ENCODE measurements around a stretch of chr12.

DNA sequence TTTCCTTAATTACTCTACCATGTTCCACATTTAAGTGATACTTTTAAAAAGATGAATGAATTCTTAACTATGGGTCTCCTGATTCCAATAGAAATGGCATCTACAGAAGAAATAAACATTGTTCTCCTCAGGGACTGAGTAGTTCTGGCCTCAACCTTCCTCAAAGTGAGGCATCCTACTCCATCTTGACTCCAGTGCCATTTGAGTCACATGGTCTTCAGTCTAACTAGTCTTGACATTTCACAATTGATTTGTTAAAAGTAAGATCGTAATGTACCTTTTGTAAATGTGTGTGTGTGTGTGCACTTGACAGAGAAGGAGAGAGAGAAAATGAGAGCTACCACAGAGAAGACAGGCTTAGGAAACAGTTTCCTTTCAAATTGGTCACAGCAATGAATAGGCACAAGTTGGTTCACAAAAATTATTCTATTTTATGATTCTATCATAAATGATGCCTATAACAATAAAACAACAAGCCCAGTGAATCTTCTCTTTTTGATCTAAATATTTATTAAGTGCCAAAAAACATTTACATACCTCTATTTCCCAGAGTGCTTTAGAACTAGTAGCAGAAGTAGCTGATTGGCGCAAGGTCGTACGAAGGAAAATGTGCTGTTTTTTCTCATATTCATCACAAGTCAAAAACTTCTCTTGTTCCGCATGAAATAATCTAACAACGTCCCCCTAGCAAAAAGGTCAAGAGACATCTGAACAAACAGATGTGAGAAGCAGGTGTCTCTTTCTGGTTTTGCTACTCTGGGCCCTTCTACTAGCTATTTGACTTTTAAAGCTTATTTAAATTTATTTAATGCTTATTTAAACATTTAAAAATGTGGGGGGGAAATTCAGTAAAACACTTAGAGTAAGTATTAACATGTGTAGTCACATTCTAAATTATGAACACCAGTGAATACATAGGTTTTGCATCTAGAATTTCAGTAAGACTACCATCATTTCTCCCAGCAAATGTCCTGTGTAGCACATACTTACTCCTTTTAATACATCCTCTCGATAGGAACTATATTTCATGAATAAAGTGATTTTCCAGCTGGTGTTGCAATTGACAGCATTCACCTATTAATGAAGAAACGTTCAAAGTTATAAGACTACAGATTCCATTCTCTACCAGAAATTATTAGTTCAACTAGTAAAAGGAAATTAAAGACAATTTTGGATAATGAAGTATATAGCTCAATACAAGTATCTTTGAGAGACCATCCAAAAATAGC, 117.8 kb downstream of the ITPR2 start:
- PRO-cap, 4 experiments, result peak in 2 of 4 experiments; most common minus-strand start position 193 of the sequence (in 2)
- RAMPAGE, long total RNA, 2 experiments, result start-site peak on the minus strand in 1 of 2 experiments, centred at position 1,031 of the sequence, 41 reads per replicate

- PRO-cap, 4 experiments, result no peak in any of the 4 experiments
- RAMPAGE, long total RNA, 2 experiments, result no peak in any of the 2 experiments
Observed at GRCh38 chr12:26834172-26834443, 1.1 kb upstream of the ITPR2 start.

DNA sequence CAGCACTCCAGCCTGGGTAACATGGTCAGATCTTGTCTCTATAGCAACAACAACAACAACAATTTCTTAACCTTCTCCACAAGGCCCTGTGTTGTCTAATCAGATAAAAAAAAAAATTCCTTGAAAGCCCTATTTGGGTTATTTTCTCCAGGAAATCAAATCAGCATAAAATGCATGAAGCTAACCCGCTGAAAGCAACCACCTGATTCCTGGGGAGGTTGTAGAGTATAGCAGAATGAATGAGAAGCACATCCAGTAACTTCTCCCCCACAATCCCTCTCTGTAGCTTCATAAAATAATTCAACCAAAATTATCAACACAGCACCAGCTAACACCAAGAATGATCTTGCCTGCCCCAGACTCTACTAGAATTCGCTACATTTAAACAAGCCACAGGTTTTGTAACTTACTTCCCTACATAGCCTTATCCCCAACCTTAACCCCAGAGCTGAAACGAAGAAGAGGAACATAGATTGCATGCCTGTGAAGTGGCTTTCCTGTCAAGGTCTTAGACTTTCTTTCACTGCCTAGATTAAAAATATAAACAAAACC, 6.1 kb upstream of the STK38L start:
- PRO-cap, 4 experiments, result no peak in any of the 4 experiments
- RAMPAGE, long total RNA, 2 experiments, result no peak in any of the 2 experiments

DNA sequence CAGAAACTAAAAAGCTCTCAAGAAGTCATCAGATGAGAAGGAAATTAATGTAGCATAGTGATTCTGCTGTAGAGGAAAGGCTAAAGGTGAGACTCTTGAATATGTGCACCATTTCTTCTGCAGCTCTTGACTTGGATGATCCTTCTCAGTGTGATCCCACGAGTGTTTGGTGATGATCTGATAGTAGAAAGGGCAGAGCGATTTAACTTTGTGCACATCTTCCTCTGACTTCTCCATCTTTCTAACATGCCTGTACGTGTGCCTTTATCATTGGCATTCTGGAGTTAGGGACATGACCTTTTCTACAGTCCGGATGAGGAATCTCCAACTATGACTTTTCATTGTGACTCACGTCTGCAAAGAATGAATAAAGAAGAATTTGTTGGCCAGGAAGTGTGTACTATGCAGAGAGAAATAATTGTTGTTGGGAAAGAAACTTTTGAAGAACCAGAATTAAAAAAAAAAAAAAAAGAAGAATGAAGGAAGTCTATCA, 25.1 kb downstream of the PPFIBP1 start:
- PRO-cap, 4 experiments, result no peak in any of the 4 experiments
- RAMPAGE, long total RNA, 2 experiments, result no peak in any of the 2 experiments

DNA sequence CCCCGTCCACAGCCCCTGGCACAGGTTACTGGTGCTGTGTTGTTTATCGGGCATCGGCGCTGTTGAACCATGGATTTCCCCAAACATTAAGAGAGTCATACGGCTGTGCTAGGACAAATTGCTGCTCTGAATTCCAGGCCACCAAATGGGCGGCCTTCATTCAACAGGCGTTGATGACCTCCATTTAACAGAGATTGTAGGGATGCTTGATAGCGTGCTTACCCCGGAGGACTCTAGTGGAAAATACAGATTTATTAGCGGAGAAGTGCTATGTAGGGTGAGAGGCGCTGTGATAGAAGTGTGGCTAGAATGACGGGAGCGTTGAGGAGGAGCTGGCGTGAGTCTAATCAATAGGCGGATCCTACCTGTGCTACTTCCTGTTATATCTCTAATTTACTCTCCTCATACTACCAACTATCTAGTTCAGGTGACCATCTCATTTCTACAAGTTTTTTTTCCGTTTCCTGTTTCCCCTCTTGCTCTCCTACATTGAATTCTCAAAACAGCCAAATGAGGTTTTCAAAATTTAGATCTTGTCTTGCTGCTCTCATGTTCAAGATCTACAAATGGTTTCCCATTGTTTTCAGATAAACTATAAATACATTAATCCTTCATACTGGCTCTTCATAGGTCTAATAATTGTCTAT, 719 bp downstream of the MRPS35 start:
- PRO-cap, 4 experiments, result peak in 2 of 4 experiments; most common minus-strand start position 311 of the sequence (in 2)
- RAMPAGE, long total RNA, 2 experiments, result no peak in any of the 2 experiments

DNA sequence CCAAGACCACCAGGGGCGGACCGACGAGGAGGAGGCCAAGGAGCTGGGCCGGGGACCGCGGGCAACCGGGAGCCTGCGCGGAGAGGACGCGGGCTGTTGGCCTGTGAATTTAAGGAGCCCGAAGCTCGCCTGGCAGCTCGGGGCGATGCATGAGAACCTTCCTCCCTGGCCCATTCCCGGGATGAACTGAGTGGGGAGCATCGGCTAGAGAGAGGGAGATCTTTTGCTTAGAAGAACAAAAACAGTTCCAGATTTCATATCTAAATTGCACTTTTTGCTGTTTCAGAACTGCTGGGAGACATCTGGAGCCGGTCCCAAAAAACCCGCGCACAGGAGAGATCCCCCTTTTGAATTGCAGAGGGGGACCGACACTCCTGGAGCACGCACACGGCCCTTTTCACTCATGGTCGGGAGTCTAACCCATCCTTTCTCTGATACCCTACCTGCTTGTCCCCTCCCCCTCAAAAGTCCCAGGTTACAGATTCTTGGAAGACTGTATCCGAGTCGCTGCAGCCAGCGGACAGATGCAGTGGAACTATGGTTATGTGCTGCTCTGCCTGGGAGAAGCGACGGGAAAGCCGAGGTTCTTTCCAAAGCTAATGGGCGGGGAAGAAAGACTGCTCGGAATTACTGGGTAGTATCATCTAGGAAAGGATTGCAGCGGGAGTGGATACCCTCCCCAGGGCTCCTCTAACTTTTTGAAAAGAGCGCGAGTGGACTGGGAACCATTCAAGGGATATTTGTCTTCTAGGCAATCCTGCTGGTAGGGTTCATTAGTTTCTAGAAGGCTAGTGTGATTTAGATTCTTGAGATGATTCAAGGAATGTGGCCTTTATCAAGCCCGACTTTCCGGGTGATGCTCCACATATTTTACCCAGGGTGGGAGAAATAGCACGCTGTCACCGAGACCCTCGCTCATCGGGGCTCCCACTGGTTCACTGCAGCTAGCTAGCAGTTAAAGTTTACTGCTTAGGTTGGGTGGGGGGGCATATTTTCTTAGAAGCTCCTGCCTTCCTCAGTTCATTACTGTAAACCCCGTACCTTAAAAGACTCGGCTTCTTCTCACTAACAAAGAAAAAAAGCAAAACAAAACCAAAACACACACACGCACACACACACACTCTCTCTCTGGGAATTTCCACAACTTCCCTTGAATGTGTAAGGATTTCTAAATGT, 1.4 kb downstream of the PTHLH start:
- PRO-cap, 4 experiments, result no peak in any of the 4 experiments
- RAMPAGE, long total RNA, 2 experiments, result no peak in any of the 2 experiments

- PRO-cap, 4 experiments, result peak in 1 of 4 experiments; most common plus-strand start chr12:27975365 (in 1); most common minus-strand start chr12:27975310 (in 1)
- RAMPAGE, long total RNA, 2 experiments, result no peak in any of the 2 experiments
Observed at GRCh38 chr12:27975165-27976169, 2.9 kb upstream of the PTHLH start.

- PRO-cap, 4 experiments, result no peak in any of the 4 experiments
- RAMPAGE, long total RNA, 2 experiments, result no peak in any of the 2 experiments
Observed at GRCh38 chr12:28248593-28249197, 58.4 kb downstream of the CCDC91 start.

DNA sequence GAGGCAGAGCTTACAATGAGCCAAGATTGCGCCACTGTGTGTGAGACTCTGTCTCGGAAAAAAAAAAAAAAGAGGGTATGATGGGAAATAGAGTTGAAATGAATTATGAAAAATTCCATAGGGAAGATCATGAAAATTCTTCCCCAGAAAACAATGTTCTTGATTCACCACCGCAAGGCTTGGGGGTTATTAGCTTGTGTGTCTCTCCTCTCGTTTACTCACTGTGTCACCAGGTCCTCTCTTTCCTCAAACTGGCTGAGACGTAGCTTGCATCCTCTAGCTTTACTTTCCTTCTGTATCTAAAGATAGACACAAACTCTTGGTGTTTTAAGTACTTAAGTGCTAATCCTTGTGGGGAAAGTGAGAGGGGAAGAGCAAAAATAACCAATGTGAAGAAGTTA, 10.4 kb downstream of the FAR2 start:
- PRO-cap, 4 experiments, result no peak in any of the 4 experiments
- RAMPAGE, long total RNA, 2 experiments, result no peak in any of the 2 experiments

DNA sequence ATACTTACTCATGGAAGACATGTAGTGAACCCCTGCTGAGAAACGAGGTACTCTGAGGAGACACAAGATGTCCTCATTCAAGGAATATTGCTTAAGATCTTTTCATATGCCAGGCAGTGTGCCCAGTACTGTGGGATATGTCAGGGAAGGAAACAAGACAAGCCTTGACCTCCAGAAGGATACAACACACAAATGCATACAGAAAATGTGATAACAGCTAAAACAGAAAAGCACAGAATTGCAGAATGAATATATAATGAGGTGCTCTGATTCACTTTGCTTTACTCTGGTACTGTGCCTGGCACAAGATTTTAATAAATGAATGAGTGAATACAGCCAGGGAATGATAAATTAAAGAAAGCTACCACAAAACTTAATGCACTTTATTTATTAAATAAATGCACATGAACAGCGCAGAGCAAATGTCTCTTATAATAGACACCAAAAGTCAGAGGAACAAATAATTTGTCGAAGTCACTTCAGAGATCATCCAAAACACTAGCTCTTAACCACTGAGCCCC, 75.7 kb downstream of the TMTC1 start:
- PRO-cap, 4 experiments, result no peak in any of the 4 experiments
- RAMPAGE, long total RNA, 2 experiments, result no peak in any of the 2 experiments

- PRO-cap, 4 experiments, result no peak in any of the 4 experiments
- RAMPAGE, long total RNA, 2 experiments, result no peak in any of the 2 experiments
Observed at GRCh38 chr12:30694447-30694861, 1.2 kb downstream of the IPO8 start.

GRCh38 chr12:31280052-31280399, 45.9 kb downstream of the SINHCAF start:
- PRO-cap, 4 experiments, result no peak in any of the 4 experiments
- RAMPAGE, long total RNA, 2 experiments, result no peak in any of the 2 experiments

DNA sequence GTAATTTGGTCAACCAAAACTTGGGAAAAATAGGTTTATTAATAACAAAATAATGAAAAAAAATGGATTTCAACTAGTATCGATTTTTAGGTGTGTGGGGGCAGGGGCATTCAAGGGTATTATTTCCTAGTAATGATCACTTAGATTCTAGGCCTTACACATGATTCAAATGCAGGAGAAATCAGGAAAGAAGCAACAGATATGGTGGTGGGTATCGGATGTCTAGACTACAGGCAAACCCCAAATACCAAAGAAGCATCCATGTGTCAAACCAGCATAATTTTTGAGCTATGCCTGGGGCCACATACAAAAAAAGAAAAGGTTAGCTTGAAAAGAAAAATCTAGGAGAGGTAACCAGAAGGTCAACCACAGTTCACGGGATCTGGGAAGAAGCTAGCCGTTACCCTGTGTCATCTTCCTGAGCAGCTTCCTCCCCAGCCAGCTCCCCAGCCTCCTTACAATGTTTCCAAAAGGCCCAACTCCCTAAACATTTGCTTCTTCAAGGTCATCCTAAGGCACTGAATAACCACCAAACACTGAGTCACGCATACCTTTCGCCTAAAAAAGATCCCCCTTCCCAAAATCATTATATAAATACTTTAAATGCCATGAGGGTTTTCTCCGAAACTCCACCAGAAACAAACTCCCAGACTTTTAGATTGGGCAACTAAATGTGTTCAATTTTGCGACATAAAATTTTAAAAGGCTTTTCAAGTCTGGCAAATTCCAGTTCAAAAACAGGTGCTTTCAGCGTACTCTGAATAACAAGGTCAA, 3.1 kb downstream of the SINHCAF start:
- PRO-cap, 4 experiments, result no peak in any of the 4 experiments
- RAMPAGE, long total RNA, 2 experiments, result no peak in any of the 2 experiments

DNA sequence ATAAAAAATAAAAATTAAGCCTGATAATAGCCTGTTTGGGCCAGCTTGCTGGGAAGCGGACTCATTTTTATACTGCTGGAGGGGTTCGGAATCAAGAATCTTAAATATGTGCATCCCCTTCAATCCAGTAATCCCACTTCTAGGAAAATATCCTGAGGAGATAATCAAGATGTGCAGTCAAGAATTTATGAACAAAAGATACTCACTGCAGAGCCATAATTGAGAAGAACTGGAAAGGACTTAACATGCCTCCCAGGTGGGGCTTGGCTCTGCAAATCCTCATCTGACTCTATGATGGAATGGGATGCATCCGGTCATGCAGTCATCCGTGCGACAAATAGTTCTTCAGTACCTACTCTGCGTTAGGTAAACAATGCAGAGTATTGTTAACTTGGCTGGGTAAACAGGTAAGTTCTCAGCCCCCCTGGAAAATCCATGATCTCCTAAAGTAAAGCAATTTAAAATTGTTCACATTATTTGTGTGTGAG, 43.6 kb upstream of the SINHCAF start:
- PRO-cap, 4 experiments, result no peak in any of the 4 experiments
- RAMPAGE, long total RNA, 2 experiments, result no peak in any of the 2 experiments

DNA sequence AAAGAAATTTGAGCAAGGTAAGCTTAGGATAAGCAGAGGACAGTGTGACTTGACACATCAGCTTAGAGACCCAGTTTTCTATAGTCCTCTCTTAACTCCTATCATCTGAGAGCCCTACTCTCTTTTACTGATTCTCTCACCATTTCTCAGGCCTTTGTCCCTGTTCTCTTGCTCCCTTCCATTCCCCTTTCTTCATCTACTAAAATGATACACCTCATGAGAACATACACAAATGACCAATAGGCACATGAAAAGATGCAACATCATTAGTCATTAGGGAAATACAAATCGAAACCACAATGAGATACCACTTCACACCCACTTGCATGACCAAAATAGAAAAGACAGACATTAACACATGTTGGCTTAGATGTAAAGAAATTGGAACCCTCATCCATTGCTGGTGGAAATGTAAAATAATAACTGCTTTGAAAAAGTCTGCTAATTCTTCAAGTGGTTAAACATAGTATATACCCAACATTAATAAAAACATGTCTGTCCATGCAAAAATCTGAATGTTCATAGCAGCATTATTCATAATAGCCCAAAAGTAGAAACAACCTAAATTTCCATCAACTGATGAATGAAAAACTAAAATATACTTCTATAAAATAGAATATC, 66.1 kb downstream of the DENND5B start:
- PRO-cap, 4 experiments, result no peak in any of the 4 experiments
- RAMPAGE, long total RNA, 2 experiments, result no peak in any of the 2 experiments

DNA sequence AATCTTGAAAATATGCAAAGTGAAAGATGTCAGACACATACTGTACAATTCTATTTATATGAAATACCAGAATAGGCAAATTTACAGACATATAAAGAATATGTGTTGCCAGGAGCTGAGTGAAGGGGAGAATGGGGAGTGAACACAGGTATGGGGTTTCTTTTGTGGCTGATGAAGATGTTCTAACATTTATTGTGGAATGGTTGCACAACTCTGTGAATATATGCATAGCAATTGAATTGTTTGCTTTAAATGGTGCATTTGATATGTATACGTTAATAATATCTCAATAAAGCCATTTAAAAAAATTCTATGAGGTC, 65.6 kb downstream of the DENND5B start:
- PRO-cap, 4 experiments, result no peak in any of the 4 experiments
- RAMPAGE, long total RNA, 2 experiments, result no peak in any of the 2 experiments

- PRO-cap, 4 experiments, result no peak in any of the 4 experiments
- RAMPAGE, long total RNA, 2 experiments, result no peak in any of the 2 experiments
Observed at GRCh38 chr12:31714997-31716117, 13.5 kb downstream of the AMN1 start.

GRCh38 chr12:31748965-31749847, 20.4 kb upstream of the AMN1 start:
- PRO-cap, 4 experiments, result peak in 1 of 4 experiments; most common plus-strand start chr12:31749382 (in 1); most common minus-strand start chr12:31749219 (in 1)
- RAMPAGE, long total RNA, 2 experiments, result no peak in any of the 2 experiments

DNA sequence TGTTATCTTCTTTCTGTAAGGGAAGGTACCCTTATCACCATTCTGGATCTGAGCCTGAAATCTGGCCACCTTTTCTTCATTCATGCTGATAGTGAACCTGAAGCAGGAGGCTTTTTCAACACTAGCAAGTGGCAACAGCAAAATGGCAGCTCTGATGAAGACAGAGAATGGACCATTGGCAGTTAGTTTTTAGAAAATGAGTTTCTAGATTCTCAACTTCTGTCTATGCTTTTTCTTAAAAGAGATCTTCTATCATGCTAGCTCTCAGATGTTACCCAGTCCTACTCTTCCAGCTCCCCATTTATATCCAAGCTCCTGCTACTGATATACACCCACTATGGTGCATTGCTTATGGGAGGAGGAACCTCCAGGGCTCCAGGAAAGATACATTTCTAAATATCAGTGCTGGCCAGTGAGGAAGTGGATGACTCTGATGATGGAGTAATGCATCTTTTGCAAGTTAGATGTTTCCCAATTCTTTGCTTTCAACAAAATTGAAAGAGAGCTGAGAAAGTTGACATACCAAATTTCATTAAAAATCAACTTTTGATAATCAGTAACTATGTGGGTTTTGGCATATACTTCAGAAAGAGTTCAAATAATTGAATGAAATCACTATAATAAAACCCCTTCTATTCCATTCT, 61.3 kb upstream of the H3-5 start:
- PRO-cap, 4 experiments, result peak in 1 of 4 experiments; most common minus-strand start position 277 of the sequence (in 1)
- RAMPAGE, long total RNA, 2 experiments, result start-site peak on the minus strand in 1 of 2 experiments, centred at position 323 of the sequence, 24 reads per replicate

DNA sequence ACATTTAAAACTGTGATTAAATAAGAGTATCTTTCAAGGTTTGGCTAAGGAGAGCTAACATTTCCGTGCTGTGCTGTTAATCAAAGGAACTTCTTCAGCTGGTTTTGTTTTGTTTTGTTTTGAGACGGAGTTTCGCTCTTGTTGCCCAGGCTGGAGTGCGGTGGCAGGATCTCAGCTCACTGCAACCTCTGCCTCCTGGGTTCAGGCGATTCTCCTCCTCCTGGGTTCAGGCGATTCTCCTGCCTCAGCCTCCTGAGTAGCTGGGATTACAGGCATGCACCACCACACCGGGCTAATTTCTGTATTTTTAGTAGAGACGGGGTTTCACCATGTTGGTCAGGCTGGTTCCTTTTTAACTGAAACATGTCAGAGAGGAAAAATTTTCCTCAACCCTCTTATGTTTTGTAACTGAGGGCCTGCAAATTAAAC, 30.6 kb upstream of the RESF1 start:
- PRO-cap, 4 experiments, result no peak in any of the 4 experiments
- RAMPAGE, long total RNA, 2 experiments, result no peak in any of the 2 experiments

Measured in right lobe of liver (tissue), 4 donors.